Pericardium fibroblast (primary cell): Measurements from ENCODE around the gene GPR27.

DNA sequence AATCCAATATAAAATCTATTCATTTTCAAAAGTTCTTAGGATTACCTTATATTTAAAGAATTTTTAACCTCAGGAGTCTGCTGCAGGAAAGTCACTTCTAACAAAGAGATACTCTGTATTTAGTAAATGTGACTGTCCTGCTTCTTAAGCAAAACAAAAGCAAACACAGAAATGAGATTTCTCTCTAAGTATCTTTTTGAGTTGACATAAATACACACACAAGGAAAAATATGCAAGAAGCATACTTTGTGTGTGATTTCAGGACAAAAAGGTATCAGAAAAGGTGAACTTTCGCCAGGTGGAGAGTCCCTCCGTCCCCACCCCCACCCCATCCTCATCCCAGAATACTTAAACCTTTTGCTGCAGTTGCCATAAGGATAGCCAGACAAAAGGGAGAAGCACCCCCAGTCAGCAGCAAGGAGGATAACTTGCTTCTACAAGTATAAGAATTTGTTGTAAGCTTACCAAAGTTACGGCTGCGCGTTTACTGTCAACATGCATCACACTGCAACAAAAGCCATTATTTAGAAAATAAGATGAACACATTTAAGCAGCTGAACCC, 10.4 kb downstream of the FOXP1 start:
- RAMPAGE, long total RNA, result no peak

GRCh38 chr3:71689833-71690600, 35.2 kb downstream of the EIF4E3 start:
- RAMPAGE, long total RNA, result no peak

DNA sequence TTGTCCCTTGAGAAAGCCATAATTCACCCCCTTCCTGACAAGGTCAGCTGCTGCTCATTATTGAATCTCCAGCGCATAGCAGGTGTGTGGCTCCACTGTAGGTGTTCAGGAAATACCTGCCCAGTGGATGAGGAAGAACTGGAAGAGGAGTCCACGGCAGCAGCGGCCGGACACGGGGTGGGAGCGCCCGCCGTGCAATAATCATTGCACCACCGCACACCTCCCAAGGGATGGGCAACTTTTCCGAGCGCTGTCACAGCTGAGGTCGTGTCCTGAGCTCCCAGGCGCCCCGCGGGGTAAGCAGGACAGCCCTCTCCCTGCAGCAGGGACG, 715 bp downstream of the EIF4E3 start:
- RAMPAGE, long total RNA, result no peak

DNA sequence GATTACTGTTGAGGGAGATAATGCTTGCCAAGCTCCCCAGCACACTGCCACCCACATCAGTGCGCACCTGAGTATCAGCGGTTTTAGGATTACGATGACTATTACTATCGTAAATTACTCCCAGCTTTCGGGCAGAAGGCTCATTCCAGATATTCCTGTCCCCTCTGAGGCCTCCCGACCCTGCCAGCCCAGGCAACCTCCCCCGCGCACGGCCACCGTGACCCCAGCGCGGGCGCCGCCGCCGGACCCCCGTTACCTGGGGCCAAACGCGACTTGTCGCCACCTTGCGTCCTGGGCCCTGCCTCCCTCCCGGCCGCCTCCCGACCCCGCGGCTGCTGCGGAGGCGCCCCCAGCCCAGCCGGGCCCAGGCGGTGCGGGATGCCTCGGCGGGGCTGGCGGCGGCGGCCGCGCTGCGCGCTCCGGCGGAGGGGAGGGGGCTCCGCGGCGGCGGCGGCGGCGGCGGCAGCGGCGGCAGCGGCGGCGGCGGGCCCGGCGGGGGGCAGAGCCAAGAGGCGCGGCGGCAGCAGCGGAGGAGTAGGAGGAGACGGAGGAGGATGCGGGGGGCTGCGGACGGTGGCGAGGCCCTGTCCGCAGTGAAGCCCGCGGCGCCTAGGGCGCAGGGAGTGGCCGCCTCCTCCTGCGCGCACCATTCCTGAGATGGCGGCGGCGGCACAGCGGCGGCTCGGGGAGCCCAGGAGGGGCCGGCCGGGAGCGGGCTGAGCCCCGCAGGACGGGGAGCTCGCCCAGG, at the start of gene GPR27:
TSS of gene GPR27 (plus strand) at position 649 of the 748 bp plus-strand sequence.
- RAMPAGE, long total RNA, result no peak

GRCh38 chr3:71984963-71985788, 200.2 kb upstream of the PROK2 start:
- RAMPAGE, long total RNA, result no peak

- RAMPAGE, long total RNA, result no peak
These were observed 317.2 kb upstream of the PROK2 start for GRCh38 chr3:72101835-72102906.

- RAMPAGE, long total RNA, result no peak
These were observed 359.9 kb upstream of the PROK2 start for GRCh38 chr3:72144777-72145245.

GRCh38 chr3:72176960-72178154, 392.4 kb upstream of the PROK2 start:
- RAMPAGE, long total RNA, result no peak

DNA sequence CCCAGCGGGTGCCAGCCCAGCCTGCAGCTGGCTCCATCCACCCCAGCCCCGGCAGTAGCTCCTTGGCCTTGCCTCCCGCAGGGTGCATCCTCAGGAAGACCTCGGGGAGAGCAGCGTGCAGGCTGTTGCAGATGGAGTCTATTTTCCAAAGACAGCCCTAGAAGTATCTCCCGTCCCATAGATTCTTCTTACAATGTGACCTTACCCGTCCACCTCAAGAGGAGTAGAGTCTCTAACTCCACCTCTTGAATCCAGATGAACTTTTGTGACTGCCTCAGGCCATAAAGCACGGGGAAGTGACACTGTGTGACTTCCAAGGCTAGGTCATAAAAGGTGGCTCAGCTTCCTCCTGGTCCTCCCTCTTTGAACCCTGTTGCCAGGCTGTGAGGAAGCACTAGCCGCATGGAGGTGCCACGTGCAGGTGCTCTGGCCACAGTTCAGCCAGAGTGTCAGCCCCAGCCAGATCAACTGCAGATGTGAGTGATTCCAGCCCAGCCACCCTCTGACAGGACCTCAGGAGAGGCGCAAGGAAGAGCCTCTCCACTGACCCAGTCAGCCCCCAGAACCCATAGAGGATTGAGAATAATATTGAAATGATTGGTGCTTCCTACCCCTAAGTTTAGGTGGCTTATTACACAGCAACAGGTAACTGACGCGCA, 531.4 kb downstream of the SHQ1 start:
- RAMPAGE, long total RNA, result no peak

DNA sequence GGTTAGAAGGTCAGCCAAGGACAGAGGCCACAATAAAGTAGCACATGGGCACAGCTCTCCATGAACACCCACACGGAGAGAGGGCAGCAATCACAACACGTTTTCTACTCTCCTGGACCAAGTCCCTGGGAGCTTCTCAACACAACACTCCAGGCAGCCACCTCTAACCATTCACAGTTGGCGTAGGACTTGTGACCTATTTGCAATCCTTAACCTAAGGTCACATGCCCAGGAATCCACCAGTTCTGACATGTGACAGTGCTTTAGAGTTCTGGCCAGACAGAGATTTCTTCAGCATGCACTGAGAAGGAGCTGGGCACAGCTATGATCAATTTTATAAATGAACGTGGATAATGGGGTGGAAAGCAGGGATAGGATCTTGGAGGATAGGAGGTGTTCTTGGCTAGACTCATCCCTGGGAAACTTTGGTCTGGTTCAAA, 280.7 kb downstream of the SHQ1 start:
- RAMPAGE, long total RNA, result no peak

- RAMPAGE, long total RNA, result no peak
These were observed 126.6 kb downstream of the SHQ1 start for GRCh38 chr3:72721730-72722017.

DNA sequence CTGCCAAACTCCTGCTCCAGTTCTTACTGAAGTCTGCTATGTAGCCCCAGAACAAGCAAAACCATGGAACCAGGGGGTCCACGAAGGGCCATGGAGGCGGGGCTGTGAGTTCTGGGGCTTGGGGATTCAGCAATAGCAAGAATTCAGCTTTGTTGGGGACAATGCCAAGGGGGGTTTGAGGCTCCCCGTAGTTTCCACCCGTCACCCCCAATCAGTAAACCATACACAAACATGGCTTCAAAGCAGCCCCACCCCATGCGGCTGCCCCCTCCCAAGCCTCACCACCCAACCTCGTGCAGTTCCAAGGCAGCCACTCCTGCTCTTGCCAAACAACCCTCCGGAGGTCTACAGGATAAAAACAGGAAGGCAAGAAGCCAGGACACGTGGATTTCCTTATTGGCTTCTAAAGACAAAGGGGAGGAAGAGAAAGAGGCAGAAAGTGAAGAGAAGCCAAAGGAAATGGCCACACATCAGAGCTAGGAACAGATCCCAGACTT, 121.1 kb downstream of the SHQ1 start:
- RAMPAGE, long total RNA, result no peak

GRCh38 chr3:72872117-72872680, 15.6 kb upstream of the GXYLT2 start:
- RAMPAGE, long total RNA, result no peak

DNA sequence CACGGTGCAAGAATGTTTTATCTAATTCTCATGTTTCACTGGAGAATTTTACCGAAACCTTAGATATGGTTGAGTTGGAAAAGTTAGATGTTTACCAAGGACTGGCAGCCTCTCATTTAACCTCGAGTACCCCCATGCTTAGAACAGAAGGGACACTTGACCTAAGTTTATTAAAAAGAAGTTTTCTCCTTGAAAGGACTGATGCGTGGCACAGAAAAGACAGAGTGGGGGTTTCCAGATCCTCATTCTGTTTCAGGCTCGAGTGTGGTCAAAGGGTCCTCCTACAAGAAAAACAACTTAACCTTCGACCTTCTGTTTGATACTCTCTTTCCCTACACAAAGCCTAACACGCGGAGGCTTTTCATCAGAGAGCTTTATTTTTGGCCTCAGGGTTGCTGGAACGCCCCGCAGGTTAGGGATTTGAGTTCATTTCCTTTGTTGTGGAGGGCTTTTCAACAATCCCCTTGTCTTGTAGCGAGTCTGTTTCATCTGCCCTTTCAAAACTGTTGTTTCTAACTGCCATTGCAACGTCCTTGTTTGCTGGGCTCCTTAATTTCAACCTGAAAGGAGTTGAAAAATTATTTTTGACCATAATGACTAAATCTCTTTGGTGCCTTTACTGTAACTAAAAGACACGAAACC, 1.1 kb downstream of the GXYLT2 start:
- RAMPAGE, long total RNA, result no peak

GRCh38 chr3:72965855-72966166, 30.8 kb upstream of the PPP4R2 start:
- RAMPAGE, long total RNA, result no peak

DNA sequence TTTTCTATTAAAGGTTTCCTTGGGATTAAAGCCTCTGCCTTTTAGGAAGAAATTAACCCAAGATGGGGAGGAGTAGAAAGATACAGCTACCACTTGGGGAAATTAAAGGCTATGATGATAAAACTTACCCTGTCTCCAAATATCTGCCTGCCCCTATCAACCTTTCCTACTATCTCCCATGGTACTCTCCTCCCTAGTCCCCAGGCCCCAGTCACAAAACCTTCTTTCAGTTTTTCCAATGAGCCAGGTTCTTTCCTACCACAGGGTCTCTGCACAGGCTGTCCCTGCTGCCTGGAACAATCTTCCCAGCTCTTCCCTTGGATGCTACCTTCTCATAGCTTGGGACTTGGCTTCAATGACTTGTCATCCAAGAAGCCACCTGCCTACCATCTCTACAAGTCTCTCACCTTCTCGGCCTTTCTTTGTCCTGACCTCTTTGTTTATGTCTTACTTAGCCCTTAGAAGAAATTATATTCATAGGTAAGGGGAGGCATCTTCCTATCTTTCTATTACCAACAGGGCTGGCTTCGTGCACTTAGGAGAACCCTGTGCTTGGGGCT, 136.5 kb downstream of the PDZRN3 start:
- RAMPAGE, long total RNA, result no peak

GRCh38 chr3:73591894-73592856, 32.6 kb downstream of the PDZRN3 start:
- RAMPAGE, long total RNA, result no peak

DNA sequence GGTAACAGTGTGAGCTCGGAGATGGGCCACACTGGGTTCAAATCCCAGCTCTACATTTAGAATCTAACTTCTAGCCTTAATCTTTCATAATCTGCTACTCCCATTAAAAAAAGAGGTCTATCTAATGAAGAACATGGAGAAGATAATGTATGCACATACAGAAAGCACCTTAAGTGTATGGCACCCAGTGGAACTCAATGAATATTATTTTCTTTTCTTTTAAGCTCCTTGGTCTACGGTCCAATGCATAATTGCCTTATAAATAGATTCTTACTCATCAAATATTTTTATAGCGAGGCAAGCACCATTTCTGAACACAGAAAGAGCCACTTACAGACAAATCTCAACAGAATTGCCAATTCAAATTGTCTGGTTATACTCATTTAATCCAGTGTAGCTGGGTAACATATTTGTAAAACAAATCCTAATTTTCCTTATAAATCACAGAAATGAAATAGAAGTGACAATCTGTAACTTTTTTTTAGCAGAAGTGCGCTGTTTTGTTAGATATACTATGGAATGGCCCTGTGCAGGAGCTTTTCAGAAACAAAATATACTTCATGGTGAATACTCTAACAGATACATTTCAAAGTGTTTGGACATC, 6.3 kb downstream of the PDZRN3 start:
- RAMPAGE, long total RNA, result no peak

GRCh38 chr3:73623111-73623722, 1.5 kb downstream of the PDZRN3 start:
- RAMPAGE, long total RNA, result no peak

GRCh38 chr3:73805340-73805880, 180.7 kb upstream of the PDZRN3 start:
- RAMPAGE, long total RNA, result no peak